Measurements from ENCODE around the gene CHERP.

- PRO-cap, 2 experiments = no peak in any of the 2 experiments
Measured at GRCh38 chr19:15505873-15506484, 2.3 kb upstream of the CYP4F22 start.

DNA sequence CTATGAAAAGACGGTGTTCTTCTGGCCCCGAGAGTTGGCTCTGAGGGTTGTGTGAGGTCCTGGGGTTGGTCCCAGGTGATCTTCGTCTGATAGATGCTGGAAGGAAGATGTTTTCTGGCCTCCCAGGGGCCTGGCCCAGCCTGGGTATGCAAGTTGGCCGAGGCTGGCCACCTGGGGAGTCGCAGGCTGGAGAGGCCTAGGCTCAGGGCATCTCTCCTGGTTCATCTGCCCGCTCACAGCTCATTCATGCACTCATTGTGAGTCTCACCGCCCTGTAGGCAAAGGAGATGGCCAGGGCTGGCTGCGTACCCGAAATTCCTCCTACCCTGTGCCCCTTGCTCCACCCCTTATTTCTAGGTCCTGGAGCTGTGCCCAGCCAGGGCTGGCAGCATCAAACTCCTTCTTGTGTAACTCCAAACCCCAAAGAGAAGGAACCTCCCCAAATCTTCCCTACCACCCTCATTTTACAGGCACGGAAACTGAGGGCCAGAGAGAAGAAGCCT is 846 bp downstream of the CYP4F22 start:
- PRO-cap, 2 experiments = no peak in any of the 2 experiments

DNA sequence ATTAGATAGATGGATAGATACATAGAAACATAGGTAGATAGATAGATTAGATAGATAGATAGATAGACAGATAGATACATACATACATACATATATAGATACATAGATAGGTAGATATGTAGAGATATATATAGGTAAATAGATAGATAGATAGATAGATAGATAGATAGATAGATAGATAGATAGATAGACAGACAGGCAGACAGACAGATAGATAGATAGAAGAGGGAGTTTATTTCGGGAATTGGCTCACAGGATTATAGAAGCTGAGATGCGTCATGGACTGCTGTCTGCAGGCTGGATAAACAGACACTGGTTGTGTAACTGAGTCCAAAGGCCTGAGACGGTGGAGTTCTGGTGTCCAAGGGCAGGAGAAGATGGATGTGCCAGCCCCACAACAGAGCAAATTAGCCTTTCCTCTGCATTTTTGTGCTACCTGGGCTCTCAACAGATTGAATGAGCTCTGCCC is 2.6 kb downstream of the CYP4F3 start:
- PRO-cap, 2 experiments = no peak in any of the 2 experiments

DNA sequence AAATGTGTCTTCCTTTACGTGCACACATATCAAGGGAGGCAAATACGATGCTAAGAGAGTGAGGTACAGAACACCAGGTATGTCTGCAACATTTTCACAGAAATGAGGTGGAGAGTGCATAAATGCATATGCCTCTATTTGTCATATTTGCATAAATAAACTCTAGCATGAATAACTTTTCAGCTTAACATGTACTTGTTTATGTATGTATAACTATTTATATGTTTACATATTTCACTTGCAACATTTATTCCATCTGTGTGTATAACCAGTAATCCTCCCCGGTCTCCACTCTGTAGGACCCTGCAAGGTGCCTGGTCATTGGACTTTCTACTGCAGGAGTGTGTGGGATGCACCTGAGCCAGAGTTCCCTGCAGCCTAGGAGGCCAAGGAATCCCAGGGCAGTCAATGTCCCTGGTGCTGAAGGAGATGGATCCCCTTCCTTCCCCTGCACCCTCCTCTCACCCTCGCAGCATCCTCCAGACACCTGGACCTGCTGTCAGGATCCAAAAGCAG is 7.3 kb downstream of the OR10H4 start:
- PRO-cap, 2 experiments = no peak in any of the 2 experiments

DNA sequence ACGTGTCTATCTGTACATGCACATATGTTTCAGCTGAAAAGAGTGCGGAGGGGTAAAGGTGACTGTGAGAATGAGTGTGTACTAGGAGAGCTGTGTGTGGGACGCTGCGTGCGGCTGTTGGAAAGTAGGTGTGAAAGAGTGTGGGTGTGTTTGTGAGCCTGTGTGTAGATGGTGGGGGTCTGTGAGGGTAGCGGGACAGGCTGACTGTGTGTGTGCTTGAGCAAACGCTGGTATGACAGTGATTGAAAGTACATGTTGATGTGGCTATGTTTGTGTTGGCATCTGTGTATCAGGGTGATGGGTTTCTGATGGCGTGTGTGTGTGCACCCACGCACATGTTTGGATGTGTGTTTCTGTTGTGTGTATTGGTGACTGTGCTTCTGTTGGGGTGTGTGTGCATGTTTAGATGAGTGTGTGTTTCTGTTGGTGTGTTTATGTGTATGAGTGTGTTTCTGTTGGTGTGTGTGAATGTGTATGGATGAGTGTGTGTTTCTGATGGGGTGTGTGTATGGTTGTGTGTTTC is 7.4 kb upstream of the TPM4 start:
- PRO-cap, 2 experiments = no peak in any of the 2 experiments

DNA sequence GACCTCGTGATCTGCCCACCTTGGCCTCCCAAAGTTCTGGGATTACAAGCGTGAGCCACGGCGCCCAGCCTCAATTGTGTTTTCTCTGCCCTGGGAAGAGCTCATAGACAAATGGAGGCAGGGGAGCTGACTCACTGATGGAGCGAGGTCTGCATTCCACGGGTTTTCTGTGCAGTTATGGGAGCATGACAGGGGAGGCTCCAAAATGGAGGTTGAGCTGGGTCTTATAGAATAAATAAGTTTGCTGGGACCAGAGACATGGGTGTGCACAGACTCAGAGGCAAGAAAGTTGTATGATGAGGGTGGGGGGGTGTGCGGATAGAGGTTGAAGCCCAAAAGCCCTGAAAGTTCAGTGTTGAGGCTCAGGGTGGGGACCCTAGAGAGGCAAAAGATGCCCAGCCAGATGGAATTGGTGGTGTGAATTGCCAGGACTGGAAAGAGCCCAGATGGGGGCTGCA is 1.7 kb downstream of the TPM4 start:
- PRO-cap, 2 experiments = no peak in any of the 2 experiments

DNA sequence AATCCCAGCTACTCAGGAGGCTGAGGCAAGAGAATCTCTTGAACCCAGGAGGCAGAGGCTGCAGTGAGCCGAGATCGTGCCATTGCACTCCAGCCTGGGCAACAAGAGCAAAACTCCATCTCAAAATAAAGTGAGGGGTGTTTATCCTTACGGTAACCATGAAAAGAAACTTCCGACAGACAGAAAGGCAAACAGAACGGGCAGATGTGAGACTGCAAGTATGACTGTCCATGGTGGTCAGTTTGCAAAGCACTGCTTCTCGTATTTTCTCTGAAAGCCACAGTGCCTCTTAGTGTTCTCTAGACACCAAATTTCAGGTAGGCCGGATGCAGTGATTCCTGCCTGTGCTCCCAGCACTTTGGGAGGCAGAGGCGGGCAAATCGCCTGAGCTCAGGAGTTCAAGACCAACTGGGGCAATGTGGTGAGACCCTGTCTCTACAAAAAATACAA is 6.1 kb downstream of the TPM4 start:
- PRO-cap, 2 experiments = no peak in any of the 2 experiments

GRCh38 chr19:16216876-16217515 is 19.3 kb downstream of the AP1M1 start:
- PRO-cap, 2 experiments = no peak in any of the 2 experiments

GRCh38 chr19:16349716-16350272 is 25.2 kb downstream of the KLF2 start:
- PRO-cap, 2 experiments = no peak in any of the 2 experiments

GRCh38 chr19:16351012-16351499 is 26.4 kb downstream of the KLF2 start:
- PRO-cap, 2 experiments = no peak in any of the 2 experiments

GRCh38 chr19:16442583-16442862 is 29.2 kb downstream of the EPS15L1 start:
- PRO-cap, 2 experiments = no peak in any of the 2 experiments

DNA sequence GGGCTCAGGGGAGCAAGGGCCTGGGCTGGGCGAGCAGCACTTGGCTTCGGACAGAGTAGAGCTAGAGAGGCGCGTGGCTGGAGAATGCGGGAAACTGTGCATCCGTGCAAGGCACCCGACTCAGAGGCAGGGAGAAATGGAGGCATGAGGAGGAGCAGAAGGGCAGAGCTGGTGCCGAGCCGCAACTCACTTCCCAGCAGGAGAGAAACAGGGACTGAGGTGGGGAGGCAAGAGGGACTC is 10.8 kb downstream of the CHERP start:
- PRO-cap, 2 experiments = no peak in any of the 2 experiments

DNA sequence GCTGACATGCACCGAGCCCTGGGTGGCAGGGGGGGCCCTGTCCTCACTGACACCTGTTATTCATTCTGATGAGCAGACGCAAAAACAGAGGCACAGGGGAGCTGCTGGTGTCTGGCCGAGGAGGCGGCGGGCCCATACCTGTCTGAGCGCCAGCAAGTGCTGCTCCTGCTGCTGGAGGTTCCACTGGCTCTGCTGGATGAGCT is 7.0 kb downstream of the CHERP start:
- PRO-cap, 2 experiments = no peak in any of the 2 experiments

DNA sequence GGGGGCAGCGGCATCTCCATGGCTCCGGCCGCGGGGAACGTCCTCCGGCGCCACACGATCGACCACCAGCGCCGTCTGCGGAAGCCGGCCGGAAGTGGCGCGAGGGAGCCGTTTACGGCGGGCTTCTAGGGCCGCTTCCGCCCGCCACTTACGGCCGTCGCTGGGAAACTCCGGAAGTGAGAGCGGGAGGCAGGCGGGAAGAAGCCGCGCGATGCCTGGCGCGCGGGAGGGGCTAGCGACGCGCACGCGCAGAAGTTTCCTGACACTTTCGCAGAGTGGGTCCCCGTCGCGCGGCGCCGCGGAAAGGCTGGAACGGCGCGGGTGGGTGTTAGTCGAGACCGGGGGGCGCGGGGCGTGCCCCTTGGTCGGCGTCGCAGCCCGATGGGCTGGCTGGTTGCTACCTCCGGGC is at the start of gene CHERP:
CHERP (minus strand) TSS at position 79 of the 409 bp plus-strand sequence.
- PRO-cap, 2 experiments = peak in 2 of 2 experiments; most common plus-strand start position 265 of the sequence (in 2); most common minus-strand start position 77 of the sequence (in 2)

DNA sequence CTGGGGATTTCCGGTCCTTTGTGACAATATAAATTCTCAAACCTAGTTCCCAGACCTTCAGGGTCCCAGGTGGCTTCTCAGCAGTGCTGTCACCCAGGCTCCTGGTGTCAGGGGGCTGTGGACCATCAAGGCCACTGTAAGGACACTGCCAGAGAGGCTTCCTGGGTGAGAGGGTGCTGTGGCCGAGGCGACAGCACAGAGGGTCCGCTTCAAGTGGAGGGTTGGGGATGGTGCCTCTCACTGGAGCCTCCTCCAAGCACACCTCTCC is 5.5 kb upstream of the SLC35E1 start:
- PRO-cap, 2 experiments = no peak in any of the 2 experiments

- PRO-cap, 2 experiments = no peak in any of the 2 experiments
Measured at GRCh38 chr19:16581988-16582680, 9.9 kb upstream of the SLC35E1 start.

- PRO-cap, 2 experiments = no peak in any of the 2 experiments
Measured at GRCh38 chr19:16652329-16653058, 7.5 kb downstream of the SMIM7 start.

DNA sequence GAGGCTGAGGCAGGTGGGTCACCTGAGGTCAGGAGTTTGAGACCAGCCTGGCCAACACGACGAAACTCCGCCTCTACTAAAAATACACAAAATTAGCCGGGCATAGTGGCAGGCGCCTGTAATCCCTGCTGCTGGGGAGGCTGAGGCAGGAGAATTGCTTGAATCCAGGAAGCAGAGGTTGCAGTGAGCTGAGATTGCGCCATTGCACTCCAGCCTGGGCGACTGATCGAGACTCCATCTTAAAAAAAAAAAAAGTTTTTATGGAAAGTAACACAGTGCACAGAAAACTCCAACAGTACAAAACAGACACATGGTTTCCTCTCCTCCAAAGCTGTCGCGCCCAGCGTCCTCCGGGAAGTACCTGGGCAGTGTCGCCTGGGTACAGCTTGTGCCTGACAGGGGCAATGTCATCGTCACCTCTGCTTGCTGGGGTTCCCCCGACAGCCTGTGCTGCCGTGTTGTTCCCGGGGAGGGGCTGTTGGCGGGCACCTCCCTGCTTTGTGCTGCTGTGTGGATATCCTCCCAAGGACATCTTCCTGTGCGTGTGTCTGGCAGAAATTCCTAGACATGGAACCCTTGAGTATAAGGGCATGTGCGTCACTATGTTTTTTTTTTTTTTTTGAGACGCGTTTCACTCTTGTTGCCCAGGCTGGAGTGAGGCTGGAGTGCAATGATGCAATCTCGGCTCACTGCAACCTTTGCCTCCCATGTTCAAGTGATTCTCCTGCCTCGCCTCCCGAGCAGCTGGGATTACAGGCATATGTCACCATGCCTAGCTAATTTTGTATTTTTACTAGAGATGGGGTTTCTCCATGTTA is 2.5 kb upstream of the F2RL3 start:
- PRO-cap, 2 experiments = peak in 2 of 2 experiments; most common plus-strand start position 458 of the sequence (in 1); most common minus-strand start position 442 of the sequence (in 1)

DNA sequence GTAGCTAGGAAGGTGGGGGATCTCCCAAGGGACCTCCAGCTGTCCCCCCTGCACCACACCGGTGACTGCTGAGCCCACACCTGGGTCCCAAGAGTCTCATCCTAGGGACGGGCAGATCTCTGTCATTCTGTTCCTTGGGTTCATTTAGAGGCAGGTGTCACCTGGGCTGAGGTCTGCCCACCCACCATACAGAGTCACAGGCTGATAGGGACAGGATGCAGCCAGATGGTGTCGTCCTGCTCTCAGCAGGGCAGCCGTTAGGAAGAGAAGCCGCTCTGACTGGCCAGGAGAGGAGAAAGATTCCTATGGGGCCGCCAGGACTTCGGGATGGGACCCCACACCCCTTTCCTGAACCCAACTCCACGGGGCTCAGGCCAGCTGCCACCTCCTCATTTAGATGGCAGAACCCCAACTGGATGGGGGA is 5.4 kb downstream of the F2RL3 start:
- PRO-cap, 2 experiments = no peak in any of the 2 experiments

GRCh38 chr19:17052847-17053474 is 22.3 kb downstream of the HAUS8 start:
- PRO-cap, 2 experiments = no peak in any of the 2 experiments